ENCODE results near the gene FAM13C.

DNA sequence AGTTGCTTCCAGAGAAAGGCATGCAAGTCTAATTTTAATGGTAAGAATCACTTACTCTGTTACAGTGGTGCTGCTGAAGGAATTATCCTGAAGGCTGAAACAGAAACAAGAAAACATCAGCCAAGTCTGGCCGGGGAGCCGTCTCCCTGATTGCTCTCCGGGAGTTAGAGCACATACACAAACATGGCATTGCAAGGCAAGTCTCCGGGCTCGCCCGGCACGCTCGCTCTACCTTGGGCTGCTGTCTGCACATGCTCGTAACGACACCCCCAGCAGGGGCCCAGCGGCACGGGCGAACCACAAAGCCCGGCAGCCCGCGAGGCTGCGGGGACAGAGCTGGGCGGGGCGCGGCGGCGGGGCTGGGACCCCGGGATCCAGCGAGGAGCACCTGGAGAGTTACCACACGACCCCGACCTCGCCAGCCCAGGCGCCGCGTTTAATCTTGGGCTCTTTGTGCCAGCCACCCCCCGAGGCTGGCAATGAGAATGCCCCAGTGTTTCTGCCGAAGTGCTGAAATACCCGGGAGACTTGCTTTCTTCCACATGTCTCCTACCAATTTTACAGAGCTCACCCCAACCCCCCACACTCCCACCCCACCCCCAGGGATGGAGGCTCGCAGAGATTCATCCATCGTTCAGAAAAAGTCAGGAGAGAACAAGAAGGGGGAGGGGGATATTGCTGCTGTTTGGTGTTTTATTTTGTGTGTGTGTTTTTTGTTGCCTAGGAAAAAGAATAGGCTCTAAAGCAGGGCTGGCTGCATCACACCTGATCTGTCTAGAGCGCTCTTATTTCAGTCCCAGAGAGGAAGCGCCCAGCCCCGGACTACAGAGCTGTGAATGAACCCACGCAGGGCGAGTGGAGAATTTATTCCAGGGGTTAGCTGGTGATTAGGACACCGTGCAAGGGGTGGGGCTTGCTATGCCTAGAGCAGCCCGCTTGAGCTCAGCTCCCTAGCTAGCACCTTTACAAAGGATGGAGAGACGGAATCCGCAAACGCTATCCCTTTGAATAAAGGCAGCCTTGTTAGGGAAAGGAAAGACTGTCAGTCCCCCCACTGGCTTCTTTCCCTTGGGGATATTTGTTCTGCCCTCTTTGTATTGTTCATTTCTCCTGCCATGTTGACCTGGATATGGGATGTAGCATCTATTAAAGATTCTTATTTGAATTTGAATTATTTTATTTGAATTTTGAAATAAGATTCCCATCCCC is at the start of gene FAM13C:
Gene FAM13C, minus strand, starts transcription at position 206 of the 1,209 bp plus-strand sequence.
- PRO-cap = bidirectional peak, plus-strand start at position 302 of the sequence, minus-strand start at position 160 of the sequence; unidirectional peak, minus-strand start at position 838 of the sequence

- PRO-cap = no peak
Observed at GRCh38 chr10:59903814-59904399, 2.4 kb downstream of the CCDC6 start.

DNA sequence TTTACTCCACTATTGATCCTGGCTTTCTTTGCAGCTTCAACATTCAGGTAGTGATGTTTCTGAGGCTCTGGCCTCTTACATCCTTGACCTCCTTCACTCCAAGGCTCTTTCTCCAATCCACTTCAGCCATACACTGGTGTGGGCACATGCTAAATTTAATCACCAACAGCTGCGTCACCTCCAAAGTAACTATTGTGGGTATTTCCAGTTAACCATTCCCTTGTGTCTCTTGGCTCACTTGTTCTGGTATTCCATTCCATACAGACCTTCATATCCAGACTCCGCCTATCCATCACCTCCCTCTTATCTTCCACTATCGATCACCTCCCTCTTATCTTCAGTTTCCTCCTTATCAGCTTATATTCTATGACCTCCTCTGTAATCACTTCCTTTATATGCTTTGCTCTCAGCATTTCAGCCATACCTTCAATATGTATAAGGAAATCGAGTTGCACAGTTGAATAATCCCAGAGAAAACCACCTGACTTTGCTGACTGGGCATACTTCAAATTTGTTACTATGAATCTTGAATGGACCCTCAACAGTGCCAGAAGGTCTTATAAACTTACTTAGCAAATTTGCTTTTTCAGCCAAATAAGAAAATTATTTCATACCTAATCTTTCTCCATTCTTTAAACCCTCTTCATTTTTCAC is 32.4 kb downstream of the ANK3 start:
- PRO-cap = no peak

DNA sequence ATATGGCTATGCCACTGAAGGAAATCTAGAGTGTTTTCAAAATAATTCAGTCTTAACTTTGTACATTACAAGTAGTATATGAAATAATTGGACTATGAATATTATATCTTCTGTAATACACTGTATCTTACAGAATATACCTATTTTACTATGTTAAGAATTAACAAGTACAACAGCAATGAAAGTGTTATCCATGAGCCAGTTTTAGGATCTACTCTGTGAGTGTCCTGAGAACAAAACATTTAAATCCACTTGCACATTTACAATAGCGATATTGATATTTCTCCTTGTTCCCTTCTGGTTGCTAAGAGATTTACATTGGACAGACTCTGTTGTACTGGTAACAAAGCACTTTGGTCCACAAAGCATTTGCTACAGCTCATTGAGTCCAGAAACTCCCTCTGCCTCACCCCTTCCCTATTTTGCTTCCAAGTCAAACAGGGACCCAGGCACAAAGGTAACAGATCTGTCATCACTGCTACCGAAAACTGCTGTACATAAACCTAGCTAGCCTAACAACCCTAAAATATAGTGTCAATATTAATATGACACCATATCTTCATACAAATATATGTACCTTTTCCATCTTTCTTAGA is 2.2 kb downstream of the ANK3 start:
- PRO-cap = no peak

DNA sequence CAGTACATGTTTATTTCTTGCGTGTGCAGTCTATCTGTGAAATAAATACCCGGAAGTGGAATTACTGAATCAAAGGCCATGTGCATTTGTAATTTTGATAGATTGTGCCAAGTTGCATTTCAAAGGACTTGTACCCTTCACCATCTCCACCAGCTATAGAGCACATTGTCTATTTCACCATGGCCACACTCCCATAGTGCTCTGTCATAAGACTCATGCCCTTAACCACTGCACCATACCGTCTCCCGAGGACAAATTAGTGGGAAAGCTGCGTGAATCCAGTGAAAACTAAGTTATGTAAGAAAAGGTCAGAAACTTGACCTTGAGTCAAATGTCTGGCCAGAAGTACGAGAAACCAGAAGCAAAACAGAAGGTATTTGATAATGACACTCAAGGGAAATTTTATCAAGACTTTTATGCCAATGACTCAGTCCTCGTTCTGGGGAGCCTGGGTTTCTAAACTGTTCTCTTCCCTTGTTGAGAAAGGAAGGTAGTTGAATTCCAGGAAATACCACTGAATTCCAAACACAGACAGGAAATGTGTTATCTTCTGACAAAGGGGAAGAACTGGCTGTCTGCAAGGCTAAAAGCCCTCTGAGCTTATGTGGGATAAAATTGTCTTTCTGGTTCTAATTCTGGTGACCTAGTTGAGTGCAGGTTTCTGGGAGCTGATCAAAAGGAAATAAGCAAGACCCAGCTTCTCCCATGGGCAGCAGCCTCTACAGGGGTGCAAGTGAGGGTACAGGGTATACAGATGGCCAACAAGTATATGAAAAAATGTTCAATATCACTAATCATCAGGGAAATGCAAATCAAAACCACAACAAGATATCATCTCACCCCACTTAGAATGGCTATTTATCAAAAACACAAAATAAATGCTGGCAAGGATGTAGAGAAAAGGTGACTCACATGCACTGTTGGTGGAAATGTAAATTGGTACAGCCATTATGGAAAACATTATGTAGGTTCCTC is 49.7 kb downstream of the CDK1 start:
- PRO-cap = no peak

- PRO-cap = no peak
Observed at GRCh38 chr10:61164378-61165127, 220.6 kb upstream of the RHOBTB1 start.

- PRO-cap = no peak
Observed at GRCh38 chr10:61397748-61398123, 55.4 kb downstream of the TMEM26 start.

GRCh38 chr10:61455688-61456029 is 2.5 kb upstream of the TMEM26 start:
- PRO-cap = unidirectional peak, minus-strand start at chr10:61455853

DNA sequence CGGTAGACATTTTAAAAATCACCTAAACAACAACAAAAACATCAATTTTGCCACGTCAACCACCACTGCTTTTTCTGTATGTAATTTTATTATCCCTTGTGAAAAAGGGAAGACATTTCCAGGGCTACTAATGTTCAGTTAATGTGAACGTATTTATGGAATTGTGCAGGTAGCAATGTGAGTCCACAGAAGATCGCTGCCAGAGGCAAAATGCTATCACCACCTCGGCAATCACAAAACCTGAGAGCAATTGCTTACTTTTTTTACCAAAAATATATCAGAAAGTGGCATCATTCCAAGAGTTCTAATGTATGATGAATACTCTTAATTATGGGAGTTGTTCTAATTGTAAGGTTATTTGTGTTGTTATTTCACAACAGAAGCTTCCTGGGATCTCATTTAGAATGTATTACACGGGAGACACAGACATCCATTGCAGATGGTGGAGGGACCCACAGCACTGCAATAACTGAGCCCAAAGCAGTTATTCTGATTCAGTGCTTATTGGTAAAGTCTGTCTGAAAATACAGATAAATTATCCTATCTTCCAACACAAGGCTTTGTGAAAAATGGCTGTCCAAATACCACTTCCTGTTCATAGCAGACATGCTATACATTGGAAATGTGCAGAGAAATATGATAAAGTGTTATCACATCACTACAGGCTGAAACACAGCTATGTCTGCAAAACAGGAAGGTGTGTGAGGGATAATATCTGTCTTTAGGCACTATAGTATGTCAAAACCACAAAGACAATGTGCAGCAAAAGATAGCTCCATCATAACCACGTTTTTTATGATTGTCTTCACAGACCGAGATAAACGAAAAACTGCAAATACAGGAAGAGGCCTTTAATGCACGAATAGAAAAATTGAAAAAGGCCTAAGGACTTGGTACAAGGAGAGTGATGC is 102.7 kb downstream of the CABCOCO1 start:
- PRO-cap = no peak

DNA sequence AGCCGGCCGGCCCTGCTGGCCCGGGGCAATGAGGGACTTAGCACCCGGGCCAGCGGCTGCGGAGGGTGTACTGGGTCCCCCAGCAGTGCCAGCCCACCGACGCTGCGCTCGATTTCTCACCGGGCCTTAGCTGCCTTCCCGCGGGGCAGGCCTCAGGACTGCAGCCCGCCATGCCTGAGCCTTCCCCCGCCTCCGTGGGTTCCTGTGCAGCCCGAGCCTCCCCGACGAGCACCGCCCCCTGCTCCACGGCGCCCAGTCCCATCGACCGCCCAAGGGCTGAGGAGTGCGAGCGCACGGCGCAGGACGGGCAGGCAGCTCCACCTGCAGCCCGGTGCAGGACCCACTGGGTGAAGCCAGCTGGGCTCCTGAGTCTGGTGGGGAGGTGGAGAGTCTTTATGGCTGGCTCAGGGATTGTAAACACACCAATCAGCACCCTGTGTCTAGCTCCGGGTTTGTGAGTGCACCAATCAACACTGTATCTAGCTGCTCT is 33.7 kb upstream of the ARID5B start:
- PRO-cap = no peak

- PRO-cap = no peak
Observed at GRCh38 chr10:61943612-61944109, 42.2 kb downstream of the ARID5B start.

DNA sequence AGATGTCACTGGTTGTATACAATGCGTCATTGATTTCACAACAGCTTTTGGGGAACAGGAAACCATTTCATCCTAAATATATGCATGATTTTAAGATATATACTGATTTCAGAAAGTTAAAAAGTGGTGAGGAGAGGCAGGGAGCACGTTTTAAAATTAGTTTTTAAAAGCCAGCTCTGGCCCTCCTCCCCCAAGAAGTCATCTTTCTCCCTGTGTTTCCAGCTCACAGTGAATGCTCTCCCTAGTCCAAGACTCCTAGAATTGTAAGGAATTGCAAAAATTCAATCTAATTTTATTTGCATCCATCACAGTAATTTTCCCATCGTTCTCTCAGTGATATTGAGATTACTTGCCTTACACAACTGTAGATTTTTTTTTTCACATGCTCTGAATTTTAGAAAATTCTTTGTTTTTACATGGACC is 64.7 kb downstream of the ARID5B start:
- PRO-cap = unidirectional peak, plus-strand start at position 119 of the sequence

GRCh38 chr10:62049529-62049808 is 148.0 kb downstream of the ARID5B start:
- PRO-cap = no peak

DNA sequence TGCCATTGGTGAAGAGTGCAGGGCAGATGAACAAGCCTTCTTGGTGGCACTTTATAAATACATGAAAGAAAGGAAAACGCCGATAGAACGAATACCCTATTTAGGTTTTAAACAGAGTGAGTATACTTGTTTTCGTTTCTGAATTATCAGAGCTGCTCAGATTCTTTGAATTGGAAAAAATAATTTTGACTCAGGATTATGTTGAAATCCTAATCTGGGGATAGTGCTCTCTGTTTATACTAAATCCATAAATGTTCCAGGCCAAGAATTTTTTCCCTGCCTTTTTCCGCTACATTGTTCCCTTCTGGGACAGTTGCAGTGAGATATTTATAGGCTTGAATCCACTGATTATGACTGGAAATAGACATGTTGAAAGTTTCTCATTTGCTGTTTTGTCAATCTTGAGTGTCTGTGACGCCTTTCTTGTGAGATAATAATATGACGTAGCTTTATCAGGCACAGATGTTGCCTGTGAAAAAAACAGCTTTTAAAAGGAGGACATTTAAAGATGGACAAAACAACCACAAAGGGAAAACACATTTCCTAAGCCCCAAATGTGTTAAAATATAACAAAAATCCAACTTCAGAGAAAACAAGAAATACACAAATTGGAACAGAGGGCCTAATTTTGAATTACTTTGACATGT is 155.8 kb downstream of the ARID5B start:
- PRO-cap = no peak

GRCh38 chr10:62093653-62094391 is 174.8 kb downstream of the RTKN2 start:
- PRO-cap = no peak

- PRO-cap = no peak
Observed at GRCh38 chr10:62258945-62259279, 9.7 kb downstream of the RTKN2 start.

GRCh38 chr10:62519398-62519816 is 145.2 kb downstream of the ZNF365 start:
- PRO-cap = no peak

DNA sequence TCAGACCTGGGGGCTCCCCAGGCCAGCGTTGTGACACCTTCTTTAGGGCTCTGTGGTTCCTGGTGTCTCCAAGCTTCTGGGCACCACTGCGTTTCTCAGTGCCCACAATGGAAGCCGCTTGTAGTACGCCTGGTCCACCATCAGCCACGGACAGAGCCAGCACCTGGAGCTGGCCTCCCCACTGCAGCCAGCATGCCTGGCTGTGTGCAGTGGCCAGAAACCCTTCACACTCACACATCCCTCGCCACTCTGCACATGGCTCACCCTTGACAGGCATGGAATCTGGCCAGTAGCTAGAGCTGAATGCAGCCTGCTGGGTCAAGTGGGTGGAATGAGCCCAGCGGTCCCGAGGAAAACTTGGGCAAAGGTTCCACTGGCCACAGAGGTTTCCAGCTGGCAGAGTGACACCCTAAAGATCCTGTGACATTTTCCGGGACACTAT is 146.0 kb upstream of the ADO start:
- PRO-cap = no peak

DNA sequence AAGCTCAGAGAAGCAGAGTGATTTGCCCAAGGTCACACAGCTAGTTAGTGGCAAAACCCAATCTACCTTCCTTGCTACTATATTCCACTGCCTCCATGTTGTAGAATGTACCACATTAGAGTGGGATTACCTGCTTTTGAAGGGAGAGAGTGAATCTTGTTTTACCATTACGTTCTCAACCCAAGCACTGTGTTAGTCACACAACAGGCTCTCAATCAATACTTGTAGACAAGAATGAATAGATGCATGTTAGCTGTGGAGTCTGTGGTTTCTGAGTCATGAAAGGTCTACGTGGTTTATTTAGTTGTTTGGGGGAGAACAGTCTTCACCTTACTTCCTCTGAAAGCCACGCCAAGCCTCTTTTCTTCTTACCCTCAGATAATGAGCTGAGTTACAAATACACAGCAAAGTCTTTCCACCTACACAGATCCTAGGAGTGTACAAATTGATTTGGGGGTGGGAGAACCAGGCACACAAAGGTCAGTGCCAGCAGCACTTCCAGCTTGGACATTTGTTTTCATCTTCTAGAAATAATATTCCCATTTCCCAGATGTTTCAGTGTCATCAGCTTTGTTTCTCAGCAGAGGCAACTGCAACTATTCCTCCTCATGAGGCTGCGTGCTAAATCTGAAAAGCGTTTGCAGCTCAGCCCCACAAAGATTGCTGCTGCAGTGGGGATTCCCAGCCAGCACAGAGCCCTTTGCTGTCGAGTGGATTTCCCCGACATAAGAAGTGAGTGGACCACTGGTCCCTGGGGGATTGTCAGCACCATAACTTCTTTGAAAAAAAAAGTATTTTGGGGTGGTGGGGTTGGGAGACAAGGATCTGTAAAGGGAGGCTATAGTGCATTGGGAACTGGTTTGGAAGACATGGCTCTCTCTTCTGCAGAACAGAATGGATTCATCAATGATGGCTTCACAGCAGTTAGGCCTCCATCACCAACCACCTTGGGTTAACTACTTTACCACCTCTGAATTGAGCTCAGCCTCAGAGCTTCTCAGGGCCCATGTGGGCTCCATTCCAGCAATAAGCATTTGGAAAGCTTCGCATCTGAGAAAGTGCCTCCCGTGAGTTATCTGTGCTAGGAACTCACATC is 71.3 kb upstream of the ADO start:
- PRO-cap = no peak

DNA sequence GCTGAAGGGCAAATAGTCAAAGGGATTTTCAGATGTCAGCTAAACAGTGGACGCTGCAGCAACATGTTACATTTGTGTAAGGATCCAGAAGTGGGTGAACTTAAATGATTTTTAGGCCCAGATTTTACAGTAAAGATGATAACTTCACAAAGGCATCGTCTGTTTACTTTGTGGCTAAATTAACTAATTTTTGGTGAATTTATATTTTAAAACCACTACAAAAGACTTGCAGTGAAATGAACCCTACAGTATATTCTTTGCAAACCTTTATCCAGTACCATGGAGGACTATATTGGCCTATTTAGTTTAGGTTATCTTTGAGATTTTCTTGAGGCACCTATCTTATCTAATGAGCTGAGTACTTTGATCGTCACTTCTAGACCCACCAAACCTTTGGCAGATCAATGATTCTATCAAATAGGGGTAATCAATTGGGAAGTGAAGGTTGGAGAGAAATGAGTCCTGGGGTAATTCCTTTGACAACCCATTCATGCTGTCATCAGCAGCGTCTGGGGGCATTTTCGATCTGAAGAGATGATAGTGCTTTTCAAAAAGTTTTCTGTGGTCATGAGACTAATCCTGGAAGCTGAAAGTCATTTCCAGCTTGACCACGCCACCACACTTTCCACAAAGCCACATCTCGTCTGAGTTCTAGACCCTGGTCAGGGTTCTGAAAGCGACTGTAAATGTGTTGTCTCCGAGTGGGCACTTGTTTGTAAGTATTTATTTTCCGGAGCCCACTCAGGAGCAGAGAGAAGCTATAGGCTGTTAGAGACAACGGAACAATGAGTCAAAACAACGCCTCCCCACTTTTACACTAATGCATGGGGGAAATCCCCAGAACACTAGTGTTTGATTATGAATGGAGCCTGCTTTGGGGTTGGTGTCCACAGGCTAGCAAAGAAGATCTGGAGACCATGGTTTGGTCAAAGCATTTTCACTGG is 4.9 kb downstream of the EGR2 start:
- PRO-cap = no peak

Measured in colonic mucosa (tissue), 1 donor.